Peritoneum (tissue), 1 donor: Measurements from ENCODE around the gene SOD3.

GRCh38 chr4:18418074-18418550, 396.6 kb upstream of the LCORL start:
- PRO-cap: no peak

DNA sequence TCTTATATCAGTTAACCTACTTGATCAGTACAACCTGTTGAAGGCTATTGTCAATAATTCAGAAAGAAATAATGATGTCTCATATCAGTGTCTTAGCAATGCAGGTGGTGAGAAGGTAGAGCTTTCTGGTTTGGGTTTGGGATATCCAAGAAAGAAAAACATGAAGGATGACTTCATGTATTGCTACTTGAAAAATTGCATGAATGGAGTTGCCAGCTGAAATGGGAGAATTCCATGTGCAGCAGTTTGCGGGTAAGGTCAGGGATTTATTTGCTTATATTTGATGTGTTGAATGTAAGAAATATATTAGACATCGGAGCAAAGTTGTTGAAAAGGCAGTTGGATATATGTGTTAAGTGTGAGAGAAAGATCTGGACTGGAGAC, 552.5 kb upstream of the LCORL start:
- PRO-cap: no peak

DNA sequence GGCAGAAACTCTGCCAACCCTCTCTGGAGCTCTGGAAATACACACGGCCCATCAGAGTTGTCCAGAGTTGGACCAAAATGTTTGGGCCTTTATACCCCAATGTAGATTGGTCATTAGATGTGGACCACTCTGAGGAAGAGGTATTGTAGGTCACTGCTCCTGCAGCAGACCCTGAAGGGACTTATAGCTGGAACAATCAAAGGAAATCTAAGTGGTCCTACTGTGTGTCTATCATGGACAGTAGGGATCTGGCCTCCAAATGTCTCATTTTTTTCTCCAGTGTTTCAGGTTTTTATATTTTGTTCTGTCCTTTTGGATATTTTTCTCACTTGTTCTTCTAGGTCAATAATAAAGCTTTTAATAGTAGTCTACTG, 807.5 kb upstream of the LCORL start:
- PRO-cap: no peak

- PRO-cap: no peak
Observed at GRCh38 chr4:19195440-19196135, 1056.1 kb upstream of the SLIT2 start.

- PRO-cap: no peak
Observed at GRCh38 chr4:20251283-20251660, 433 bp upstream of the SLIT2 start.

DNA sequence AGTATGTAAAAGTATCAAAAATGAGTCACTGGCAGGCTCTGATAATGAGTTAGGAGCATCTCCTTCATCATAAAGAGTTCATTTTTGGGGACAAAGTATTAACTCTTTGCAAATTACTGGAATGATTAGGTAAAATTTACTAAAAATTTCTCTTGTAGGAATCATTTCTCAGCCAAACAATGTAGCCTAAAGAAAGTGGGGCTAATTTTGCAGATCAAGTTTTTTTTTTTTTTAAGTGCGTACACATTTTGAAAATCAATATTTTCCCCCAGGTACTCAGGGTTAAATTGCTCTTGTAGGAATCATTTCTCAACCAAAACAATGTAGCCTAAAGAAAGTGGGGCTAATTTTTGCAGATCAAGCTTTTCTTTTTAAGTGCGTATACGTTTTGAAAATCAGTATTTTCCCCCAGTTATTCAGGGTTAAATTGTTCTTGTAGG, 421.7 kb downstream of the PACRGL start:
- PRO-cap: no peak

GRCh38 chr4:22504153-22504965, 11.5 kb downstream of the ADGRA3 start:
- PRO-cap: no peak

DNA sequence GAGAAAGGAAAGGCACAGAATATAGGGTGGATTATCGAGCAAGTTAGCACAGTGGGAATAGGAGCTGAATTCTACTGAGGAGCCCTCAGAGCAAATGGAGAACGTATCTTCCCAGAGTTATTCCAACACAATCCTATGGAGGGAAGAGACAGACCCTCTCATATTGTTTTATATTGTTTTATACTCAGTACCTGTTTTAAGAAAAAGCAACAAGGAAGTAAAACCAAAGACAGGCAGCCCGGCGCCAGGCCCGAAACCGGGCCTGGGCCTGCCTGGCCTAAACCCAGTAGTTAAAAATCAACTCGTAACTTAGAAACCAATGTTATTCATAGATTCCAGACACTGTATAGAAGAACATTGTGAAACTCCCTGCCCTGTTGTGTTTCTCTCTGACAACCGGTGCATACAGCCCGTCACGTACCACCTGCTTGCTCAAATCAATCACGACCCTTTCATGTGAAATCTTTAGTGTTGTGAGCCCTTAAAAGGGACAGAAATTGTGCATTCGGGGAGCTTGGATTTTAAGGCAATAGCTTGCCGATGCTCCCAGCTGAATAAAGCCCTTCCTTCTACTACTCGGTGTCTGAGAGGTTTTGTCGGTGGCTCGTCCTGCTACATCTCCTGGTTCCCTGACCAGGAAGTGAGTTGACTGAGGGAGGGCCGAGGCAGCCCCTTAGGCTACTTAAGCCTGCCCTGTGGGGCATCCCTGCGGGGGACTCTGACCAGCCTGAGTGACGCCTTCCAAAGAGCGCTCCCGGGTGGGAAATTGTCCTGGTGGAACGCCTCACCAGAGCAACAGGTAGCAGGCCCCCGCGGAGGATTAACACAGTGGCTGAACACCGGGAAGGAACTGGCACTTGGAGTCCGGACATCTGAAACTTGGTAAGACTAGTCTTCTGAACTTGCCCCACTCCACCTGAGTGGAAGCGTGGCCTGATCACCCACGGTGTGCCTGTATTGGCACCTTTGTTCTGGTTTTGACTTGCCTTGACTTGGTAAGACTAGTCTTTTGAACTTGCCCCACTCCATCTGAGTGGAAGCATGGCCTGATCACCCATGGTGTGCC, 83.6 kb upstream of the ADGRA3 start:
- PRO-cap: no peak

DNA sequence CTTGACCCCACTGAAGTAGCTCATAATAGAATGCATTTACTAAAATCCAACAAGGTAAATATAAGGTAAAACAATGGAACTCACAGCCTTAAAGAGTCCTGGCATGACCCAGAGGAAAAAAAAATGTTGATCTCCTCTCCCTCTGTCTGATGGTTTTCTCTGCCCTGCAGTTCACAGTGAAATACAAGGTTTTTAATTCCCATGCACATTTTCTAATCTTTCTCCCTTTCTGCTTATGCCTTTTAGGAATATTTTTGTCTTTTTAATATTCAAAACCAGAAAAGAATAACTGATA, 284.4 kb upstream of the ADGRA3 start:
- PRO-cap: no peak

- PRO-cap: no peak
Observed at GRCh38 chr4:22873916-22874323, 358.1 kb upstream of the ADGRA3 start.

DNA sequence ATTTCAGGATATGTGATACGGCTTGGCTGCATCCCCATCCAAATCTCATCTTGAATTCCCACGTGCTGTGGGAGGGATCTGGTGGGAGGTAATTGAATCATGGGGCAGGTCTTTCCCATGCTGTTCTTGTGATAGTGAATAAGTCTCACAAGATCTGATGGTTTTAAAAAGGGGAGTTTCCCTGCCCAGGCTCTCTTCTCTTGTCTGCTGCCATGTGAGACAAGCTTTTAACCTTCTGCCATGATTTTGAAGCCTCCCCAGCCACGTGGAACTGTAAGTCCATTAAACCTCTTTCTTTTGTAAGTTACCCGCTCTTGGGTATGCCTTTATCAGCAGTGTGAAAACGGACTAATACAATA, 504.6 kb upstream of the ADGRA3 start:
- PRO-cap: no peak

DNA sequence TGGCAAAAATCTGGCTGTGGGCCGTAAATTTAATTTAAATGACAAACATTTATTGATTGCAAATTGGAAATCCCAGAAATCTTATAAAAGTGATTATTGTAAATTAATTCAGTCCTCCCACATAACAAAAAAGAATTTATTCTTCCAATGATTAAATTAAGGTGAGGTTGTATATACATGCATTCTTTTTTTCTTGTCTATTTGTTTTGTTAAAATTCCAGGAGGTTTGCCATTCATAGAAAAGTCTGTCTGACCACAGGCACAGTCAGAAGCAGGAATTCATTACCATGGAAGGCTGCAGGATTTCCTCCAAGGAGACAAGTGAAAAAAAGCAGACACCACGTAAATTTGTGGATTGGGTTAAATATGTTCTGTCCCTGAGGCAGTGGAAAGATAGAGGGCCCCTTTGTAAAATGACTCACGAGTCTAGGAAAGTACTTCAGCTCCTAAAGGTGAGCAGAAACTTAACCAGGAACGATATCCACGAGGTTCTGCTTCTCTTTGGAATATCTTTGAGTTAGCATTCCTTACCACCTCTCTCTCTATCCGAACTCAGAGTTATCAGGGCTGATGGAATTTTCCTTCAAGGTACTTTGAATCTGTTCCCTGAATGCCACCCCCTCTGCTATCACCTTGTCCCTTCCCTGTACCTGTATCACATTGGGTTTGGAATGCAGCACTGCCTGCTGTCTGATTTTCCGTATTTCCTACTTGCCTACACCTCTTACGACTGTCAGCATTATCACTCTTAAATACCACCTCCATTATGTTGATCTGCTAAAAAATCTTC, 10.6 kb downstream of the PPARGC1A start:
- PRO-cap: no peak

GRCh38 chr4:23885932-23886870, 3.6 kb downstream of the PPARGC1A start:
- PRO-cap: no peak

- PRO-cap: no peak
Observed at GRCh38 chr4:24224490-24225009, 334.7 kb upstream of the PPARGC1A start.

GRCh38 chr4:24261234-24261756, 323.1 kb downstream of the DHX15 start:
- PRO-cap: no peak

GRCh38 chr4:24539806-24540589, 44.4 kb downstream of the DHX15 start:
- PRO-cap: no peak

GRCh38 chr4:24572675-24573043, 11.7 kb downstream of the DHX15 start:
- PRO-cap: no peak

- PRO-cap: no peak
Observed at GRCh38 chr4:24584829-24585106, 414 bp upstream of the DHX15 start.

- PRO-cap: unidirectional peak, plus-strand start at chr4:24795586
Observed at GRCh38 chr4:24795262-24796029, at the start of gene SOD3. SOD3 (plus strand) TSS chr4:24795573.

DNA sequence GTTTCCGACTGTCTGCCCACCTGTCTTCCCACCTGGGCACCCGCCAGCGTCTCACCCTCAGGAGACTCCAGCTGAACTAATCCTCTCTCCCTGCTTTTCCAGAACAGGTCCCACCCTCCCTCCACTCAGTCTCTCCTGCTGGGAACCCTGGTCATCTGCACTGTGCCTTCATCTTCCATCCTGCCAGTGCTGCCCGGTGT, 2.8 kb downstream of the SOD3 start:
- PRO-cap: no peak